ENCODE results near the gene SLC35A5.

DNA sequence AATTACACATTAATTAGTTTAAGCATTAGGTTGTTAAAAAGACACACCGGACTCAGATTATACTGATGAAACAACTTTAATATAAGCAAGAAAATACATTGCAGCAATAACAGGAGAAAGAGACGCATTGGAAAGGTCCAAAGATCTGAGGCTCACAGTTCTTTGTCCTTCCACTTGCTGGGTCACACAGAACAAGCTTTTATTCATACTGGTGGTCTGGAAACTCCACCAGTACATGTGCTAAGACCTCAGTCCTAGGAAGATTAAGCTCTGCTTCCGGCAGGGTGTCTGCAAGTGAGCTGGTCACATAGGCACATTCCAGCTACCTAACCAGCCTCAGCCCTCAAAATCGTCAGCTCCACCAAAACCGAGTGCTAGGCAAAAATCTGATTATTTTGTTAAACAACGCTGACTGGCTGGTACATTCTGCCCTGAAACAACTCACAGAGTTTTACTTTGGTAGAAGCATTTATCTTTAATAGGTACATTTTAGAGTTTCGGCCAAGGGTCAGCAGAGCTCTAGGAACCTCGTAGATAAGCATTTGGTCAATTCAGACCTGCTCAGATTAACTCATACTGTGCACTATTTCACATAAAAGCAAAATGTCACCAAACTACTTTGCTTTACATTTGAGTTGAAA, 2.2 kb downstream of the ZBED2 start:
- PRO-cap = no peak

GRCh38 chr3:111733791-111733990, 59.2 kb downstream of the PLCXD2 start:
- PRO-cap = no peak

DNA sequence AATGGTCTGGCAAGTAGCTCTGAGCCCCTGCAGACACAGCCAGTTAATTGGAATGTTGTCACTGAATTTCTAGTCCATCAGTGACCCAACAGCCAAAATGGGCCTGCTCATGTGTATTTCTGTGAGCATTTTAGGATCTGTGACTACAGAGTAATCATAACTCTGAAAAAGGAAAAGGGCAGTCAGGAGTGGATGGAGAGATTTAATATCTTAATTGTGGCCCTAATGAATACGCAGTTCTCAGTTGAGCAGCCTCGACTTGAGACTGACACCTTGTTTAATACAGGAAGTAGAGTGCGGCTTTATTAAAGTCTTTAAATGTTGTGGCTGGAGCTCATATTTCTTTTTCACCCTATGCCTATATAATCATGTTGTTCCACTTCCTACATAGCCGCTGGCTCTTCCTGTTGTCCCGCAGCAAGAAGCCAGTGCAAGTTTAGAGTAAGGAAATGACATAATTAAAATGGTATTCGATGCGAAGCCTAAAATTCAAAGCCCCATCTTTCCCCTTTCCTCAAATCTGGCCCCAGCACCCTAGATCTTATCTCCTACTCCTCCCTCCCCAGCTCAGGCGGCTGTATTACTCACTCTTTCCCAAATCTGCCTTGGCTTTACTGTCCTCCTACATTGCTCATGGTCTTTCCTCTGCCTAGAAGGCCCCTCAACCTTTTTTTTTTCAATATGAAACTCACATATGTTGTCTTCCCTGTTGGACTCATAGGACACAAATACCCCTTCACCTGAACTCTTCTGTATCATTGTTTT, 7.6 kb upstream of the PHLDB2 start:
- PRO-cap = bidirectional peak, plus-strand start at position 587 of the sequence, minus-strand start at position 579 of the sequence

DNA sequence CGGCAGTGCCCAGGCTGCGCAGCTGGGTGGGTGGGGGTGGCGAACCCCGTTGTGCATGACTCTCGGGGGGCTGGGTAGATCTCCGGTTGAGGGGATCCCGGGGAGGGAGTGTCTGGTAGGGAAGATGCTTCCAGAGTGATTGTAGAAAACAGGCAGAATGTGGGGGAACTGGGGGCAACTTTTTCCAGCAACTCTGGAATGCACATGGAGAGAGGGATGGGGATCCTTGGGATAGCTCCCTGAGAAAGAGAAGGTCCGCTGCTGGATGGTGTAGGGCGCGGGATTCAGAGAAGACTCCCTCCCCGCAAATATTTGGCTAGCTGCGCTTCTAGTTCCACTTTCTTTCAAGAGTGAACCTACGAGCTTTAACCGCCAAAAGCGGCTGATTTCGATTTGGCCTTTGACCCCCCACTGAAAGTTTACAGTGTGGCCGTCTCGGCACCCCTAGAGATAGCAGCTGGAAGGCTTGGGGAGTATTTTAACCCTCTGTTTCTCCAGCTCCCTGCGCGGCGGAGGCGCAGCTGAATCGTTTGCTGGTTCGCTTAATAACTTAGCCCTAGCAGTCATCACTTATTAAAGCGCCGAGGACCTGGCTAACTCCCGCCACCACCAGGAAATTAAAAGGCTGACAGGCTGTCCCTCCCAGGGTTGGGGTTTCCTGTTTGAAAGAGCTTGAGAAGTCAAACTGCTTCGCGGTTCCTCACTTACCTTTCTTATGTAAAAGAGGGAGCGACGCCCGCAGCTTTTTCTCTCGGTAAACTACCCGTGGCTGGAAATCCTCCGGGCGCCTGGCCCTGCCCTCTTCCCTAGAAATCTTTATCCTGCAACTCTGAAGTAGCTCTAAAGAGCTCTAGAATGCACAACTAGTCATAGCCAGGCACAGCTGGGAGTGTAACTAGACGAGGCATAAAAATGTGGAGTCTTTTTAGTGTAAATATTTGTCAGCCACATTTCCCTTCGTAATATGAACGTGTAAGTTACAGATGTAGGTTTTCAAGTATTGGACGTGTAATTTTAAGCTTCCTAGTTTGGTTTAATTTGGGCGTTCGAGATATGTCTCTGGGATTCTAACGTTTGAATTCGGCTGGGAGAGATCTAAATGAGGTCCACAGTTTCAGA, 1.2 kb downstream of the PHLDB2 start:
- PRO-cap = bidirectional peak, plus-strand start at position 573 of the sequence, minus-strand start at position 547 of the sequence

DNA sequence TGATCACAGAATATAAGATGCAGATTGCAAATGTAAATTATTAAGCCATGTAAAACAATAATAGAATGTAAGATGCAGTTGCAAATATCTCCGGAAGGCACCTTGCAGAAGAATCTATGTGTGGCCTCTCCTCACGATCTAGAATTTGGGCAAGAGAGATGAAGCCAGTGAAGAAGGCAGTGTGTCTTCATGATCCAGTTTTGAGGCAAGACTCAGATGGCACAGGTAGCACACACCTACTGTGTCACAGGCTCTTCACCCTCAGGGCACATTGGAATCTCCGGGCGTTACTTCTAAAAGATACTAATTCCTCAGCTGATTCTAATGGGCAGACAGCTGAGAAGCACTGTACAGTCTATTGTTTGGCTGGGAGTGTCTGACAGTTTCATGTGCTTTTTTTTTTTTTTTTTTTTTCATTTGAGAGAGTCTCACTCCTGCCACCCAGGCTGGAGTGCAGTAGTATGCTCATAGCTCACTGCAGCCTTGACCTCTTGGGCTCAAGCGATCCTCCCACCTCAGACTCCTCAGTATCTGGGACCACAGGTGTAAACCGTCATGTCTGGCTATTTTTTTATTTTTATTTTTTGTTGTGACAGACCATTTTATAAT, 3.8 kb downstream of the C3orf52 start:
- PRO-cap = no peak

- PRO-cap = no peak
These were observed 11.1 kb downstream of the C3orf52 start for GRCh38 chr3:112097176-112097845.

DNA sequence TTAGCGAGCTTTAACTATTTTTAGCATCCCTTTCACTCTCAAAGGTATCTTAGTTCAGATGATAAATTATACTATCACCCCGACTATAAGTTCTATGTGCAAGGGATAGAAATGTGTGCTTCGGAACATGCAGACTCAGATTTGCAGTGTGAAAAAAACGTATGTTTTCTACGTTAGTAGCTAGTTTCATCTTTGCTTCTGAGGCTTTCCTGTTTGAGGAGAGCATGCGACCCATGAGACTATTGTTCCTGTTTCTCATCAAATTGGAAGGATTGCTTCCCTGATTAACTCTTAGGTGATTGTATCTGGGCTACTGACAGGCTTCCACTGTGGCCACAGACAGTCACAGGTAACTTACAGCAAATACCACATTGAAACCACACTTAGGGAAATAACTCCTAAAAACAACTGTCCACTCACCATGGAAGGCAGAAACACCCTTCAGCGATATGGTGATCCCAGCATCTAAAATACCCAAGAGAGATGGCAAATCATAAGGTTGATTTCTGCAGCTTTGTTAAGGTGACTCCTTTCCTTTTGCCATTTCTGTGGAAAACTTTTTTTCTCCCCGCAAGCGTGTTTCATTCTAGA, 5.4 kb downstream of the GCSAM start:
- PRO-cap = no peak

GRCh38 chr3:112136688-112137446, 3.8 kb upstream of the GCSAM start:
- PRO-cap = no peak

- PRO-cap = no peak
These were observed 62.4 kb downstream of the CD200 start for GRCh38 chr3:112395305-112395896.

GRCh38 chr3:112422526-112423293, 76.6 kb downstream of the BTLA start:
- PRO-cap = no peak

DNA sequence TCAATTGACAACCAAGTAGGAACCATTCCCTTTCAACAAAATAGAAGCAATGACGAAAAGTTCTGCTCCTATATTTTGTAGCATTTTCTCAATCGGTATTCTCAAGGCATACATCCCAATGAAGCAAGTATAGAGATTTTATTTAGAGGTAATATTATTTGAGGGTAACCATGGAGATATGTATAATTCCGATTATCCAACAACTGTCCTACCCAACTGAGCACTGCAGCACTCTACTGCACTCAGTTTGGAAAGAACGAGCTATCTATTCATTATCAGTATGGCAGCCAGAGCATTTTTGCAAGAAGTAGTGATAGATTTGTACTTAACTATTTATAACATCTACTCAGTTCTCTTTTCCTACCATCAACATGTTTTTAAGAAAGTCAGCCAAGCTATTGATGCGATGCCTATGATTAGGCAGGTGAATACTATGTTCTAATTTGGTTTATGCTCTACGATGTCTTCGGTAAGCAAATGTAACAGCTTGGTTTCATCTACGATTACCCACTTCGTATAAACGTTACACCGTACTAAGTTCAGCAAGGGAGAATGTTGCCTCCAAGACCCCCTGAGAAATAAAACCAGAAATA, 517 bp downstream of the BTLA start:
- PRO-cap = no peak

DNA sequence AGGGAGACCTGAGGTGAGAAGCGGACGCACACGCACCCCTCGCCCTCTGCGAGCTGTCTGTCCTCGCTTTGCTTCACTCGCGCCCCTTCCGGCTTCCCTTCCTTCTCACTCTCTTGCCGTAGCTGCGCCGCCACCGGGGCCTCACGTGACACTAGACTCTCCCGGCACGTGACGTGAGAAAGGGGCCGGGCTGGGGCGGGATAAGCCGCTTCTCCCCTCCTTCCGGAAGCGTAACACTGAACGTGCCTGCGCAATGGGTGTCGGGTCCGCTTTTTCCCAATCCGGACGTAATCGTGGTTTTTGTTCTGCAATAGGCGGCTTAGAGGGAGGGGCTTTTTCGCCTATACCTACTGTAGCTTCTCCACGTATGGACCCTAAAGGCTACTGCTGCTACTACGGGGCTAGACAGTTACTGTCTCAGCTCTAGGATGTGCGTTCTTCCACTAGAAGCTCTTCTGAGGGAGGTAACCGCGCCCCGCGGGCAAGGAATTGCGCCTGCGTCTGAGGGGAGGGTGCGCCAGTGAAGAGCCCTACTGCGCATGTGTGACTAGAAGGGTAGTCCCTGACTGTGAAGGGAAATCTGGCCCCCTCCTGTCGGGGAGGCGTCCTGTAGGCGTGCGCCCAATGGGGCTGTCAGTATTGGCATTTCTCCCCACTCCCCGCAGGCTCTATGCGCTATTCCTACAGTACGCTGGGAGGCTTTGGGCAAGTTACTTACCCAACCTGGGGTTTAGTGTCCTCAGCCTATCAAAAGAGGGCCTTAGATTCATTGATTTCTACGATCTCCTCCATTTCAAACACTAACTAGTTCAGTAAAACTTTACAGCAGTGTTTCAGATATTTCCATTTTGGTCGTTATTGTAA, at the start of gene SLC35A5:
Gene SLC35A5, plus strand, starts transcription at position 236 of the 864 bp plus-strand sequence.
- PRO-cap = bidirectional peak, plus-strand start at position 239 of the sequence, minus-strand start at position 115 of the sequence

- PRO-cap = unidirectional peak, plus-strand start at chr3:112640484
These were observed 729 bp downstream of the CCDC80 start for GRCh38 chr3:112640271-112640557.

DNA sequence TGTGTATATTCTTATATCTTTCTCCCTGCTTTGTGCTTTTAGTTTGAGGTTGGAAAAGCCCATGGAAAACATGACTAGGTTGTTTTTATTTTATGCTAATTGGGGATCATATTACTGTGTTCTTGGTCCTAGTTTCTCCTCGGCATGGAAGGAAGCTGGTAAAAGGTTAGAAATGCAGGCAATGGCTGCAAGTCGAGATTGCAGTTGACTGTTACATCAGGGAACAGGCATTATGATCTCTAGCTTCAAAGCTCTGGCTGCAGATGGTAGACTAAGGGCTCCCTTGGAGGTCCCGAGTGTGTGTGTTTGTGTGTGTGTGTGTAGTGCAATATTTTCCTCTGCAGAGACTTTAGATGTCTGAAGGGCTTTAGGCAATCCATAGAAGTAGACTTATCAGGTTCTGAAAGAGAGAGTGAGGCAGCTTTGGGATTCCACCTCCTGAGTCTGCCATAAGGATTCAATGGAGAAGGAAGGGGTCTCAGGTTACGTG, 508 bp upstream of the CCDC80 start:
- PRO-cap = bidirectional peak, plus-strand start at position 158 of the sequence, minus-strand start outside the sequence

DNA sequence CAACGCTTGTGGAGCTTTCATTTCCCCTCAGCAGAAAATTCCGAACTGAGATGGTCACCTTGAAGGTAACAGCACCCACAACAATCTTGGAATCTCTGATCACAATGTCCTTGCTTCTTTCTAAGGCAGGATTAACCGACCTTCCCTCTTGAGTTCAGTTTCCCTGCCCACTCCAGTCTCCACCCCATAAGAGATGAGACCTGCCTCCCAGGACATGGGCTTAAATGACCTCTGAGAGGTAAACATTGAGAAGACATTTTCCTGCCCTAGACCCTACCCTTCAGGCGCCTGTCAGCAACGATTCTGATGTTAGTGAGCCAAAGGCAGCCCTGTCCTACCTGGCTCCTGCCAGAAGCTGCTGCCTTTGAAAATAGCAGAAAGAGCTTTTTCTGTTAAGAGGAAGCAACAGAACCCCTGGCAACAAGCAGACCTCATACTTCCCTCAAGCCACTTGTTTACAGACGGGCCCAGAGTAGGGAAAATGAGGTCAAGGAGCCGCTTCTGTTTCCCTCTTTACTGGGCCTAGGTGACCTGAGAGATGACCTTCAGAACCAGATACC, 52.1 kb downstream of the CD200R1L start:
- PRO-cap = no peak

GRCh38 chr3:113241483-113242712, 30.5 kb downstream of the BOC start:
- PRO-cap = bidirectional peak, plus-strand start at chr3:113242066, minus-strand start at chr3:113241997; bidirectional peak, plus-strand start at chr3:113242451, minus-strand start at chr3:113242293

DNA sequence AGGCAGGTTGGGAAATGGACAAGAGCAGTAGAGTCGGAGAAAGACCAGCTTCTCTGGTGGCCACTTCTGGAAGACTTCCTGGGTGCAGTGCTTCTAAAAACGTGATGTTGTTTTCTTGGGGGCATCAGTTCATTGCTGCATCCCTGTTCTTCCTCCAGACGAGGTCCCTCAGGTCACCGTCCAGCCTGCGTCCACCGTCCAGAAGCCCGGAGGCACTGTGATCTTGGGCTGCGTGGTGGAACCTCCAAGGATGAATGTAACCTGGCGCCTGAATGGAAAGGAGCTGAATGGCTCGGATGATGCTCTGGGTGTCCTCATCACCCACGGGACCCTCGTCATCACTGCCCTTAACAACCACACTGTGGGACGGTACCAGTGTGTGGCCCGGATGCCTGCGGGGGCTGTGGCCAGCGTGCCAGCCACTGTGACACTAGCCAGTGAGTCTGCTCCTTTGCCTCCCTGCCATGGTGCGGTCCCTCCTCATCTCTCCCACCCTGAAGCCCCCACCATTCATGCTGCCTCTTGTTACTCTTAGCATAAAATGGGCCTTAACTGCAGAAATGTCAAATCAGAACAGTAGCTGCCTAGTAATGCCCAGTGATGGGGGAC, 39.1 kb downstream of the BOC start:
- PRO-cap = no peak

DNA sequence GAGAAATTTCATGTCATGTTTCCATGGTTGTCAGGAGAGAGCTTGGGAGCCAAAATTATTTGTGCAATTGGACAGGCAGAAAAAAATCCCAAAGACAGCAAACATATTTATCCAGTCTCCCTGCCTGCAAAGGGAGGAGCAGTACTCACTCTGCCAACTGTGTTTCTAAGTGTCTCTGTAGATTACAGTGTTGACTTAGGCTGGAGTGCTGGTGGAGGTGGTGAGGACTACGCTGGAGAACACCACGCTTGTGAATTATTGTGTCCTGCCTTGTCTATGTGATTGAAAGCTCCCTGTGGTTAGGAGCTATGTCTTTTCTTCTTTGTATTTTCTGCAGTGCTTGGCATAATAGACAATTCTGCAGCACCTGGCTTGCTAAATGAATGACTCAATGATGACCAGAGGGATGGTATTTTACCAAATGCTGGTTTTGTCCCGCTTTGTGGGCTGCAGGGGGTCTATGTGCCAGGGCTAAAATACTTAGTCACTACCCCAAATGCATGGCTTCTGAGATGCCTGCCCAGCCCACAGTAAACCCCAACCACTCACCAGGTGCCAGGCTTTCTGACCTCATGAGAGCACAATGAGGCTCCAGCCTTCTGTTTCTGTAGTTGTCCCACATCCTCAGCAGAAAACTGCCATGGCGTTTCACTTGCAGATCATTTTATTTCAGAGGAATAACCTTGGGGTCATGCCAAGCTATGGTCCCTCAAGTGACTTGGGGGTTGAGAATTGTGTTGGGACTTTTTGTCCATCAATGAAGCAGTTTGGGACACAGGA, 50.9 kb downstream of the BOC start:
- PRO-cap = no peak

DNA sequence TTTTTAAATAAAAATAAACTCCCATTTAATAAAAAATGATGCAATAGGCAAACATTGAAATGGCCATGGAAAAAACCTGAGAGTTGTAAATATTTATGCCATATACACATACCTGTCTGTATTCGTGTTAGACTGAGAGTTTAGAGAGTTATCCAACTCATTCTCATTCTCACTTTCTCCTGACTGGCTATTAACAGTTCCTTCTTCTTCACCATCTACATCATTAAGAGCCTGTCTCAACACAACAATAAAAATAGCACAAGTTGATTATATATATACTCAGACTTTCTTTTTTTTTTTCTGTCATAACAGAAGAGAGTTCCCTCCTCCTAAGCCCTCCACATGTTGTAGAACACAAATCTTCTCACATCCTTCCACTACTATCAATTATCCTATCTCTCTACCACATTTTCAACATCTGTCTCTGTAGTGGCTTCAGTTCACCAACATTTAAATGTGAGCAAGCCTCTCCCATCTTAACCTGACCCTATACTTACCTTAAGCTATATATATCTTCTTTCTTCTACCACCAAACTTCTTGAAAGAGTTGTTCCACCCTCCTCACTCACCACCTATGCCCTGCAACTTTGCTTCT, 26.0 kb downstream of the SPICE1 start:
- PRO-cap = no peak

DNA sequence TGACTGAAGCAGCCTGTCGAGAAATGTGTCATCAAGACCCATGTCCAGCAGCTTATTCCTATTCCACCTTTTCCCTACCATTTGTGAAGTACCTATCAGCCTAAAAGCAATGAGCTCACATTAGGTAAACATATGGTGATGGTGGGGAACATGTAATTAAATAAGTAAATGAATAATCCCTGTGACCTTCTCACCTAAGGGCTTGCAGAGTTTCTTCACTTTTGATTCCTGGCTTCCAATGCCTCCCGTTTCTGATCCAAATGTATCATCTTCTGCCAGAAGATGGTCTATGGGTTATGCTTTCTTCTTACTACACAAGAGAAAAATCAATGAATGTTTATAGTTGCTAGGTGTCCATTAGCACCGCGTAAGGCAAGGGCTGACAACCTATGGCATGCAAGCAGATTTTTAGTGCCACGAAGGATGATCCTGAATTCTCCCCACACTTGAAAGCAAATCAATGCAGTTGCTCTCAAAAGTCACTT, 19.3 kb downstream of the USF3 start:
- PRO-cap = no peak

Measured in A673 (cell line).